Mesenchymal stem cell of Wharton's jelly (primary cell): ENCODE measurements around the genes DCC and FECH.

DNA sequence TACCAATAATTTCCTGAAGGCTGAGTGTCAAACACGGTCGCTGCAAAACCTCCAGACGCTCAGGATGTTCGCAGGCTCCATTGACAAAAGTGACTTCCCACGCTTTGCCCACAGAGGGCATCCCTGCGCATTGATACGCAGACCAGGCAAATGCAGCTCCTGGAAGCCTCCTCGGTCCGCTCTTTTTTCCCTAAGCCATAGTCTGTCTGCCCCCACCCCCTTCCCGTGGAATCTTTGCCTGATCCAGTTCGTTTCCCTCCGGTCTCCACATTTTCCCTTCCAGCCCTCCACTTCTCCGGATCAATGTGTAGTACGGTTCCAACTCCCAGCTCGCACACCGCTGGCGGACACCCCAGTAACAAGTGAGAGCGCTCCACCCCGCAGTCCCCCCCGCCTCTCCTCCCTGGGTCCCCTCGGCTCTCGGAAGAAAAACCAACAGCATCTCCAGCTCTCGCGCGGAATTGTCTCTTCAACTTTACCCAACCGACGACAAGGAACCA, at the start of gene DCC:
Gene DCC (plus strand): TSS at position 333 of the 500 bp plus-strand sequence.
- CAGE, long polyA plus RNA, result no peak

DNA sequence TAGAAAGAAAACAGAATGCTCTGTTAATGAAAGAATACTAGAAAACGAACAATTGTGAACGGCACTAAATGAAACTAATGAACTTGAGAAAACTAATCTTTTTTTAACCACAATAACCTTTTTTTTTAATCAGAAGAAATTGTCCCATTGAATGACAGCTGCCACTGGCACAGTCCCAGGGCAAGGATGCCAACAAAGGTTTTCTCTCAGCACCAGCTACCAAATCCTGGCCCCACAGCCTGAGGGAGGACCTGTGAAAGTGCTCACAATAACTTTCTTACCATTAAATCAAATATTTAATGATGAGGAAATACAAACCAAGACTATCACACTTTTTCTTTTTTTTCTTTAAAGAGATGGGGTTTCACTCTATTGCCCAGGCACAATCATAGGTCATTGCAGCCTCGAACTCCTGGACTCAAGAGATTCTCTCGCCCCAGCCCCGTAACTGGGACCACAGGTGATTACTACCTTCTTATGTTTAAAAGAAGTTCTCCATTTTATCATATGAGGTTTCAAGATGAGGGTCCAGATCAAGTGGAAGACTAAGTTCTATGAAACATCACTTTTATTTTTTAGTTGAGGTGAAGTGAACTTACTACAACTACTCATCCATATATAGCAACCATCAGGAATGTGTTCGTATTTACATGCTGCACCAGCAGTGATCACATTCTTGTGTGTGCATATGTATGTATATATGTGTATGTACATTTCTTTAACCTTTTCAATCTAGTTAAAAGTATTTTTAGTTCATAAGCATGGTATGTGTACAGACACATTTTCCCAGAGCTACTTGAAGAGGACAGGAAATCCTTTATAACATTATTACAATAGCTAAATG, 2.1 kb downstream of the MBD2 start:
- CAGE, long polyA plus RNA, result no peak

DNA sequence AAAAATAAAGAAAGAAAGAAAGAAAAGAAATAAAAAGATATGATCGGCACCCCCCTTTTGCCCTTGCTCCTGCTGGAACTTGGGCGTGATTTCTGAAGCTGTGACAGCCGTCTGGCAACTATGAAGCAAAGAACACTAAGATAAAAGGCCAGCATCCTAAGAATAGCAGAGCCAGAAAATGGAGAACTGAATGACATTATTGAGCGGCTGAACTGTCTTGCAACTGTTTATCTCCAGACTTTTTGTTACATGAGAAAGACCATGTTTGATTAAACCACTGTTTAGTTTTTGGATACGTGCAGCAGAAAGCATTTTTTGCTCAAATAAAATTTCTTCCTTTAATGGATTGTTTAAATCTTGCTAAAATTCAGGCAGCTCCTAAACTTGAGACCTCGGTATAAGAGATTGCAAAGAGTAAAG, 8.1 kb upstream of the MBD2 start:
- CAGE, long polyA plus RNA, result no peak

- CAGE, long polyA plus RNA, result no peak
Measured at GRCh38 chr18:54261690-54262224, 7.6 kb upstream of the POLI start.

- CAGE, long polyA plus RNA, result no peak
Measured at GRCh38 chr18:54357134-54357741, 420 bp downstream of the STARD6 start.

- CAGE, long polyA plus RNA, result no peak
Measured at GRCh38 chr18:55328099-55328779, 259.8 kb downstream of the TCF4 start.

GRCh38 chr18:55334734-55335288, 253.2 kb downstream of the TCF4 start:
- CAGE, long polyA plus RNA, result no peak

DNA sequence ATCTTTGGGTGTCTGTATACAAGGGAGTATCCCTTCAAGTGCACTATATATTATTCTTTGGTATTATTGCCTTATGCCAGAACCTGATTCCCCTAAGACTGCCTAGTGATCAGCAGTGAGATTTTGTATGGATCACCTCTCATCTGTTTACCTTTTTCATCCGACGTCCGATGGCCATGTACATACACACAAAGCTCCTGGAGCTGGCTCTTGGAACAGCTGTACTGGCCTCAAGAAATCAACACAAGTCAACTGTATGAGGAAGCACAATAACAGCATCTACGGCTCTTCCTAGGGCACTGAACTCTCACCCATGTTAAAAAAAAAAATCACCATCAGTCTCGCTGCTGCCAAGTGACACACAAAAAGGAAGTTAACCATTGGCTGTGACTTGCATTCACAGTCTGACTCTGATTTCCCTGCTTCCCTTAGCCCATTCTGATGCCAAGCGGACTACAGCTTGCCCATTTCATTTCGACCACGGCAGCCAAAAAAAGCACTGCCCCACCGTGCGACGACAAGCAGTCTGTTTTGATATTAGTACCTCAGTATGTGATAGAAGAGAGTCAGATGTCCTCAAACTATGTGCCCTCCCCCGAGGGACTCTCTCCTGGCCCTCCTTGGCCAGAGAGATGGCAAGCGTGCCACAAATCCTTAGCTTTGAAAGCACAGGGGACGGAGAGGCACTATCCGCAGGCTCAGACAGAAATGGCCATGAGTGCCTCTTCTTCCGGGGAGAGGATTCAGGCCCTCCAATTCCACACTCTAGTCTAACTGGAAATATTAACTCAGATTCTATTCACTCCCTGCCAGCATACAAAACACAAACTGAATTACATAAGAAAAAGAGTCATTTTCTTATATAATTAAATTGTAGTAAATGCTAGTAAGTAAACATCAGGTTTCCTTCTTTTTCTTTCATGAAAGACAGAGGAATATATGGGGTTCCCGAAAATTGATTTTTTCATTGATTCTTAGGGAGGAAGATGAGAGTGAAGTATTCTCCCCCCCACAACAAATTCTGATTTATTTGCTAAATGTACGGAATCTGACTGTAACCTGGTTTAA, 250.0 kb downstream of the TCF4 start:
- CAGE, long polyA plus RNA, result no peak

GRCh38 chr18:55401586-55402413, 186.2 kb downstream of the TCF4 start:
- CAGE, long polyA plus RNA, result no peak

- CAGE, long polyA plus RNA, result no peak
Measured at GRCh38 chr18:55866907-55867430, 279.0 kb upstream of the TCF4 start.

DNA sequence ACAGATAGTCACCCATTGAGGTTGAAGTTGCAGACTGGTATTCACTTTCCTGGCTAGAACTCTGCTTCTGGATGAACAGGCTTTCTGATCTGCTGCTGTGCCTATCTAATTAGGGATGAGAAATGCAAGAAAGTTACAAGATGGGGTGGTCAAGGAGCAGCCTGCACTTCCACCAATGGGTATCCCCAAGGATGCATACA, 480.2 kb upstream of the TCF4 start:
- CAGE, long polyA plus RNA, result no peak

DNA sequence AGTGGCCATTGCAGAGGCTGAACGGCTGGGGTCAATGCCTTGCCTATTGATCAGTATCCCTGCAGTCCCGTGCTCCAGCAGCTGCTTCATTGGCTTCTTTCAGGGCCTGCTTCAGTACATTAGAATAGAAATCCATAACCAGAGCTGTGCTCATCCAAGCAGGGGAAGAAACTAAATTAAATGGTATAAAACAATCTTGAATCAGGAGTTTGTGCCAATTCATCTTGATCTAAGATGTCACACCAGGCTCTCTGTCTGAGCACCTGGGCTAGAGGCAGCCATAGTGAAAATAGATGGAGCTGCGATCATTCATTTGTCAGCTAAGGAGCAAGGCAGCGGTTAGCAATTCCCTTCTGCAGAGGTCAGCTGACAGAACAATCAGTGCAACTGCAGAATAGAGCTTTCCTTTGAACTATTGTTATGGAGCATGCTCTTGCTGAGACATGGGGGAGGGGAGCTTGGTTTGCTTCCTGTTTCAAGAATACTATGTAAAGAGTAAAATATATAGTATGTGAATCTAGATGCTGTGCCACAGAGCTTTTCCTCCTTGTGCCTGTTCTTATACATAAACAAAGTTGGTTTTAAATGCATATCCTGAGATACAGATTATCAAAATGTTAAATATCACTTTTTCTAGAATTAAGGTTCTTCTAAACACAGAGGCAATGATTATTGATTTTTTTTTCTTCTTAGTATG, 222.6 kb downstream of the WDR7 start:
- CAGE, long polyA plus RNA, result no peak

- CAGE, long polyA plus RNA, result no peak
Measured at GRCh38 chr18:56975930-56976335, 171.0 kb upstream of the BOD1L2 start.

DNA sequence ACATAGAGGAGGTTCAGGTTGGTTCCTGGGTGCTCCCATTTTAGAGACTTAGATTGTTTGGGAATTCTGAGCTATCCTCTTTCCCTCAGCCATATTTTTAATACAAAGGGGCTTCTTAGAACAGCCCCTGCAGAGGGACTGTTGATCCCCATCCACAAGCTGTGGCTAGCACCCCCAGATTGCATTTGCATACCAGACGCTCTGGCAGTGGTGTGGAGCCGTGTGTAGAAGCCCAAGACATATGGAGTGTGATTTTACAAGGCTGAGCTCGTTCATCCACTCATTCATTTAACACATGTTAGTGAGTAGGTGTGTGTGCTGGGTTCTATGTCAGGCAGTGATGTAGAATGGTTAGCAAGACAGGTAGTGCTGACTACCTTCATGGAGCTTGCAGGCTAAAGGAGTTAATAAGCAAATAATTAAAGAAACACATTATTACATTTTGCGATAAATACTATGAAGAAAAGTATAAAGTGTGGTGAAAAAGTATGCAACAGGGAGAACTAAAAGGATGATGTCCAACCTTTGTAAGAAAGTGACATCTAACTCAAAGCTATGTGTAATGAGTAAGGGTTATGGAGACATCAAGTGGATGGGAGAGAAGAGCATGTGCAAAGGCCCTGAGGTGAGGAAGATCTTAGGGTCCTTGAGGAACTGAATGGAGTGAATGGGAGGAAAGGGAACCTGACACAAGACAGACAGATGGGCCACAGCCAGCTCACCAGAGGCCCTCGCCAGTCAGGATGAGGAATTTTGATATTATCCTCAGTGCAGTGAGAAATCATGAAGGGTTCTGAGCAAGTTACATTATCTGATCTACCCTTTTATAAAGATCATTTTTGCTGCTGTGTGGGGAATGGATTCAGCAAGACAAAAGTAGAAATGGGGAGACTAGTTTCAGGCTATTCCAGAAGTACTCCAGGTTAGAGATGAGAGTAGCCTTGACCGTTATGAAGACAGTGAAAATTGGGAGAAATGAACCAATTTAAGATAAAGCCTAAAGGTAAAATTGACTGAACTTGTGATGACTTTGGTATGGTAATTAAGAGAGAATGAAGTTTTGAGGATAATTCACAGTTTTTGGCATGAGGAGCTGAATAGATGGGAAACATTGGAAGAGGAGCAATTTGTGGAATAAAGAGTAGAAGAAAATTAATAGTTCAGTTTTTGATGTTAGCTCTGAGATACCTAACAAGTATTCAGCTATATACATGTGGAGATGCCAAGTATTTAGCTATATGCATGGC, 166.3 kb upstream of the BOD1L2 start:
- CAGE, long polyA plus RNA, result no peak

GRCh38 chr18:57439646-57440002, 4.5 kb downstream of the ONECUT2 start:
- CAGE, long polyA plus RNA, result no peak

DNA sequence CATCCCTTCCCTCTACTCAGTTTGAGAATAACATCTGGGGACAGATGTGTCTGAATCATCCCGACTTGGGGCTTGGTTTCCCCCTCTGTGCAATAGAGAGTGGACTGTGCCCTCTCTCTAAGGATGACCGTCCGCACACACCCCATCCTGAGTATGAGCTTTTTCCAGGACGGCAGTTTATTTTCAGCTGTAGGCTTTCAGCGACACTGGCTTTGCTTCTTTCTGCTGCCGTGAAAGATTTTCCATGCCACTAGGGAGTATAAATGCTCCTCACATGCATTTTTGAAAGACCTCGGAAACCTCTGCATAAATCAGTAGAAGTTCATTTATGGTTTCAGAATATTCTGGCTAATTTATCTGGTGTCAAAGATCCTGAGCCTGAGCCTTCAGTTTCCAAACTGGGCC, 53.5 kb downstream of the FECH start:
- CAGE, long polyA plus RNA, result no peak

DNA sequence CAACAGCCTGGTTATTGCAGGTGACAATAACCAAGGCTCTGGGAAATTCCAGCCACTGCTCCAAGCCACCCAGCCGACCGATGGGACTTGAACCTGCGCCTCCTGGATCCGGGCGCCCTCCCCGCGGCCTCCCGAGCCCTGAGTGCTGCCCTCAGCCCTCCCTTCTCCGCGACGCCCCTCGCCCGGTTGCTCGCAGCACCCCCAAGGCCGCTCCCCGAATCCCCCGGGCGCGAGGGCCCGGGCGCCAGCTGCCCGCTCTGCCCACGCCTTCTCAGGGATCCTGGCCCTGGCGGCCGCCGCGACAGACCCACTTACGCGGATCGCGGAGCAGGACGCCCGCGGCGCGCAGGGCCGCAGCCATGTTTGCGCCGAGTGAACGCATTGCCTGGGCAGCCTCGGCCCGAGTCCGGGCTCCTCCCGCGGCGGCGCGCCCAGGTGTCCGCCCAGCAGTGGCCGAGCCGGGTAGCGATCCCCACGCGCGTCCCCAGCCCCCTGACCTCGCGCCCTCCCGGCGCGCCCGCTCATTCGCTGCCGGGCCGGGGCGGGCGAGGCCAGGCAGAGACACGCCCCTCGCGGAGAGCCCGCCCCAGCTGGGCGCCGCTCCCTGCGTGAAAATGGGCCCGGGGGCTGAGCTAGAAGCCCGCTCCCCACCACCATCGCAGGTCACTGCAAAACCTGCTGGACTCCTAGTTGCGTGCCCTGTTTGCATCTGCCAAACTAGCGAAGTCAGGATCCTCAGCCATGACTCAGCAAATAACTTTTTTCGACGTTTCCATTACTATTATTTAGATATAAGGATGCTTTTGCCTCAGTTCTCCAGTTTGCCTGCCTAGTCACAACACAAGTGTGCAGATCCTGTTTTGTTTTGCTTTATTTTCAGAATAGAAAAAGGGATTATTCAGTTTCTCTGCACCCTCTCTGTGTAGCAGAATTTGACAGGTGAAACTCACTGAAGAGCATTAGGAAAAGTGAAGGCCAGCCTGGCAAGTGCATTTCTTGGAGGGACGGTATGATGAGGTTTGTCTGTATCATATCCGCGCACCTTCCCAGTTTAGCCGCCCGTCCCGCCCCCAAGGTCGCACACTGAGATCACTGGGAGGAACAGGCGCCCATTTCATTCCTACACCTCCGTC, at the start of gene FECH:
Gene FECH (minus strand): TSS at position 464 of the 1,133 bp plus-strand sequence.
- CAGE, long polyA plus RNA, result start-site peak on the minus strand centred at position 405 of the sequence, 81 bp wide, 903 and 1,171 reads in 2 replicates

- CAGE, long polyA plus RNA, result no peak
Measured at GRCh38 chr18:57693780-57694787, 72.4 kb upstream of the NARS1 start.

DNA sequence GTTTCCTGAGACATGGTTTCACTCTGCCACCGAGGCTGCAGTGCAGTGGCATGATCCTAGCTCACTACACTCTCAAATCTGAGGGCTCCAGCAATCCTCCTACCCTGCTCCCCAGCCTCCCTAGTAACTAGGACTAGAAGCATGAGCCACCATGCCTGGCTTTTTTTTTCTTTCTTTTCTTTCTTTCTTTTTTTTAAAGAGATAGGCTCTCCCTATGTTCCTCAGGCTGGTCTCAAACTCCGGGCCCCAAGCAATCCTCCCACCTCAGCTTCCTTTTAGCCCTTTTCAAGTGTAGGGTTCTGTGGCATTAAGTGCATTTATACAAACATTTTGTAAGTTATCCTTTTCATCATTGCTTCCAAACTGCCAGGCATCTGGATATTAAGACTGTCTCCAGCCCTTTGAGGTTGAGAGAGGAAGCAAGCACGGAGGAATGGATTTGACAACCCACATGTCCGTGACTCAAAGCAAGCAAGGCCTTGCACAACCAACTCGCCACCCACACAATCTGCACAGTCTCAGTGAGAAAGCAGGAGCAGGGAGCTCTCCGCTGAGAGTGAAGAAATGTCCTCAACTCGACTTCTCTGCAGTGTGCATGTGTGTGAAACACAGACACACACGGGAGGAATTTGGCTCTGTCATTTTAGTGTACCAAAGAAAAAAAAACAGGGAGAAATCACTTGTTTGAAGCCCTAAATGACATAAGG, 65.6 kb downstream of the ATP8B1 start:
- CAGE, long polyA plus RNA, result no peak

DNA sequence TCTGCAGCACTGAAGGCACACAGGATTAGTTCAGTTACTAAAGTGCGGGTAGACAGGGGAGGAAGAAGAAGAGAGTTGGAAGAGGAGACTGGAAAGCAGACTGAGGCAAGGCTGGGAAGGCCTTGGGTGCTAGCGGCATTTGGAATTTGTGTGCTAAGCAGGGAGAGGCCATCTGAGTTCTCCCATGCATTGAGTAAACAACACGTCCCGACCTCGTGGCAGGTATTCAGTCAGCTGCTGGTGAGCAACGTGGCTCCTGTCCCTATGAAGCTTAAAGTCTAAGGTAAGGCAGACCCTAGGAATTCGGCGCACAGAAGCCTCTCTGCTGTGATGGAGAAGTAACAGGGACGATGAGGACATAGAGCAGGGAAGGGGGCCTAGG, 30.7 kb downstream of the ATP8B1 start:
- CAGE, long polyA plus RNA, result no peak